UCH-1 (cell line): ENCODE results near the genes CST8, CST4 and ABHD12.

DNA sequence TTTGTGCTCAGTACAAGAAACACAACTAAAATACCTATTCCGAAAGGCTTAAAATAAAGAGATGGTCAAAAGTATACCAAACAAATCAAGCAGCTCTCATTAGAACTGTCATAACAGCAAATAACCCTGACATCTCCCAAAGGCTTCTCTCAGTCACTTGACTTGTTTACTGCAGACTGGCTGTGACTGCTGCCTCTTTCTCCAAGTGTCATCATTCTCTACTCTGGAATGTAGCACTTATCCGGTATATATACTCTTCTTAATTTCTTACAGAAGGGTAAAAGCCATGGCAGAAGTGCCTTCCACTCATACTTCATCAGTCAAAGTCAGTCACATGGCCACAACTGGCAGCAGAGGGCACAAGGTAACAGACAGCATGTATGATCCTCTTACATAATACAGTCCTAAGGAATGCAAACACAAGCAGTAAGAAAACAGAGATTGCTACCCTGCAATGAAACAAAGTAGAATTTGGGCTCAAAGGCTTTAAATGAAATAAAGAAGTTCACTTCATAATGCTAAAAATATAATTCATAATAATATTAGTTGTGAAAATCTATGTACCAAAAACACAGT lies 9.3 kb downstream of the NAPB start:
- RRBS: no CpG with 5 or more reads among the region's 2 CpGs

- RRBS: no CpG with 5 or more reads among the region's 7 CpGs
Observed at GRCh38 chr20:23452930-23453288, 233 bp upstream of the CST11 start.

GRCh38 chr20:23491017-23491237 lies at the start of gene CST8:
Gene CST8 (plus strand): TSS chr20:23491117.
- RRBS: no CpG with 5 or more reads among the region's 3 CpGs

DNA sequence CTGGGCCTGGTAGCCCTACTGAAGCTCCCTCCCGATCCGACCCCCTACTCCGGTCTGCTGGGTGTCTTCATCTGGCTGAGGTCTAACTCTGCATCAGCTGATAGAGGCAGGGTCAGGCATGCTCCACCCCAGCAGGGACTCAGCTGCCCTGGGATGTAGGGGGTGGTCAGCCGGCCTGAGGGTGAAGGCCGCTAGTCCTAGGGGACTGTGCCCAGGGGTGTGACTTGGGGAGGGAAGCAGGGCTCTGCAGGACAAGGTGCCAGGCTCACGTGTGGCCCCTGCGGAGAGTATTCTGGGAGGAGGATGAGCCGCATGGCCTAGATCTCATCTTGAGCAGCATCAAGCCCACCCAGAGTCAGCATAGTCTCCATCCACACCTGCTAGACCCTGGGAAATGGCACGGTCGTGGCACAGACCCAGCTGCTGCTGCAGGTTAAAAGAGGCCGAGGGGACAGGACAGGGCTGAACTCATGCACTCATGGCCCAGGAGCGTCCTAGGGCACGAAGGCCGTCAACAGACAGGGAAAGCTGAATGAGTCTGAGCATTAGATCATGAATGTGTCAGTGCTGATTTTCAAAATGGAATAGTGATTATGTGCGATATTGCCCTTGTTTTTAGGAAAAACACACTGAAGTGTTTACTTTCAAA lies 1.3 kb downstream of the CST3 start:
- RRBS: no CpG with 5 or more reads among the region's 15 CpGs

GRCh38 chr20:23660202-23660752 lies 22.5 kb upstream of the CST3 start:
- RRBS: no CpG with 5 or more reads among the region's 7 CpGs

DNA sequence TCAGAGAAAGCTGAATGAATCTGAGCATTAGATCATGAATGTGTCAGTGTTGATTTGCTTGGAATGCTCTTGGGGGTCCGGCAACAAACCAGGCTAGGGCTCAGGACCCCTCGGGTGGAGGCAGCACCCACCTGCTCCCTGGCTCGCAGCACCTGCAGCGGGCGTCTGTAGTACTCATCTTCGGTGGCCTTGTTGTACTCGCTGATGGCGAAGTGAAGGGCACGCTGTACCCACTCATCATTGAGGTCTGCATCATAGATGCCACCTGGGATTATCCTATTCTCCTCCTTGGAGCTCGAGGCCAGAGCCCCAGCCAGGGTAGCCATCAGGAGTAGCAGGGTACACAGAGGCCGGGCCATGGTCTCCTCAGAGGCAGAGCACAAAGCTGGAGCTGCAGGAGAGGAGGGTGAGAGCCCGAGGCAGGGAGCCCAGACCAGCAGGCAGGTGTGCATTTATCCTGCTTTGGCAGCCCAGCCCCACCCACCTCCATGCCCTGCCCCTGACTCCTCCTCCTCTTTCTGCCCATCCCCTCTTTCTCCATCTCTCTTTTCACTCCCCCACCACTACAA lies at the start of gene CST4:
Gene CST4, minus strand, starts transcription at position 428 of the 569 bp plus-strand sequence.
- RRBS: no CpG with 5 or more reads among the region's 12 CpGs

GRCh38 chr20:23756769-23757149 lies 6.0 kb upstream of the CST1 start:
- RRBS: no CpG with 5 or more reads among the region's 3 CpGs

- RRBS: no CpG with 5 or more reads among the region's 3 CpGs
Observed at GRCh38 chr20:23873322-23874073, 6.0 kb downstream of the CST5 start.

GRCh38 chr20:24432123-24432447 lies 37.3 kb upstream of the SYNDIG1 start:
- RRBS: no CpG with 5 or more reads among the region's 2 CpGs

DNA sequence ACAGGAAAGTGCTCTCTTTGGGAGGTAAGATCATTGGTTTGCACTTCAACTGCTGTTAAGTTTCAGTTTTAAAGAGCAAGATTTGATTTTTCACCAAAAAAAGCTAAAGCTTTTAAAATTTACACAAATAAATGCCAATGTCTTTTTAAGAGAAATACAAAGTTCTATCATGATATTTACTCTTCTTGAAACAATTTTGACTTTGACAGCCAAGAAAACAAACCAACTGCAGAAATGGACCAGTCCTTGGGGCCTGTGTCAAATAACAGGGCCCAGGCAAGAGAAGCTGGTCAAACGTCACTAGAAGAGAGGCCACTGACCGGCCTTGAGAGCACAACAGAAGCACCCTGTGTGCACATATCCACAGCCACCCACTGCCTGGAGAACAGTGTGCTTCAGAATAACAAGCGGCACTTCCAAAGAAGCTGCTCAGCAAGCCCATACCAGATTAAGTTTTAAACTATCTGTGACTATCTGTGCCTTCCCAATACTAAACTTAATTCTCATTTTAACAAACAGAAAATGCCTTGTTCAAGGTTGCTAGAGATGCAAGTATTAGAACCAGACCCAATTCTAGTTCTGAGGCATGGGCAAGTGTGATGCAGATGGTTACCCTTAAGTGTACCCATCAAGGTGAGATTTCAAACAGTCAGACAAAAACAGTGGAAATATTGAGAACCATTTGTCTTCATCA lies 14.7 kb downstream of the APMAP start:
- RRBS: no CpG with 5 or more reads among the region's 3 CpGs

DNA sequence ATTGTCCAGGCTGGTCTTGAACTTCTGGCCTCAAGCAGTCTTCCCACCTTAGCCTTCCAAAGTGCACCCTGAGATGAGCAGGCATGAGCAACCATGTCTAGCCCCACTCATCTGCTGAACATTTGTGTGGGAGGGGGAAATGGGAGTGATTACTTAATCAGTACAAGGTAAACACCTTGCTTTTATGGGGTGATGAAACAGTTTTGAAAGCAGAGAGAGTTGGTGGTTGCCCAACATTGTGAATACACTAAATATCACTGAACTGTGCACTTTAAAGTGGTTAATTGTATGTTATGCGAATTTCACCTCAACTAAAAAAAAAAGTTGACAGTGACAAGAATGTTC lies 5.3 kb downstream of the APMAP start:
- RRBS: no CpG with 5 or more reads among the region's 1 CpG

DNA sequence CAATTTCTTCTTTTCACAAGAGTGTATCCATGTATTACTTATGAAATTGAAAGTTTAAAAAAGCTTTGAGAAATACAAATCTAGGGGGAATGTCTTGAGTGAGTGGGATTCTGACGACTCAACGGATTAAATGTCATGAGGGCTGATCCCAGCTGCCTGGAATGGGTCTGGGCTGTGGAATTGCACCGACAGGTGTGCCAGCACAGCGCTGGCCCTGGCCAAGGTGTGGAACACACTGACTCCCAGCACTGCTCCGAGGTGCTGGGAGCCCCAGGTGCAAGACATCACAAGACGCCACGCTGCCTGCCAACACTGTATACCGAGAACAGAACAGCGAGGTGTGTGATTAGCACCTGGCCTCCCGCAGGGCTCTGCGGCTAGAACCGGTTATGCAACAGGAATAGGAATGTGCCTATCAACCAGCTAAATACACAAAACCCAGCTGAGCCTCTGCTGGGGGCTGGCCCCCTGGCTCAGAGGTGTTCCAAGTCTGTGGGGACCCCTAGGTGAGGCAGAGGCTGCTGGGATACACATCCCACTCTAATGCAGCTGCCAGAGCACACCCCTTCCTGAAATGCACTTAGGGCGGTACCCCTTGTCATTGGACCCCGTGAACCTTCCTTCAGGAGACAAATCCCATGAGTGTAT lies 24.8 kb upstream of the APMAP start:
- RRBS: no CpG with 5 or more reads among the region's 14 CpGs

GRCh38 chr20:25032050-25033419 lies 25.4 kb downstream of the ACSS1 start:
- RRBS: 80% methylated on average over 1 of the region's 46 CpGs

GRCh38 chr20:25296736-25297859 lies 49.2 kb downstream of the PYGB start:
- RRBS: no CpG with 5 or more reads among the region's 14 CpGs

- RRBS: no CpG with 5 or more reads among the region's 11 CpGs
Observed at GRCh38 chr20:25309278-25309890, 61.5 kb downstream of the PYGB start.

DNA sequence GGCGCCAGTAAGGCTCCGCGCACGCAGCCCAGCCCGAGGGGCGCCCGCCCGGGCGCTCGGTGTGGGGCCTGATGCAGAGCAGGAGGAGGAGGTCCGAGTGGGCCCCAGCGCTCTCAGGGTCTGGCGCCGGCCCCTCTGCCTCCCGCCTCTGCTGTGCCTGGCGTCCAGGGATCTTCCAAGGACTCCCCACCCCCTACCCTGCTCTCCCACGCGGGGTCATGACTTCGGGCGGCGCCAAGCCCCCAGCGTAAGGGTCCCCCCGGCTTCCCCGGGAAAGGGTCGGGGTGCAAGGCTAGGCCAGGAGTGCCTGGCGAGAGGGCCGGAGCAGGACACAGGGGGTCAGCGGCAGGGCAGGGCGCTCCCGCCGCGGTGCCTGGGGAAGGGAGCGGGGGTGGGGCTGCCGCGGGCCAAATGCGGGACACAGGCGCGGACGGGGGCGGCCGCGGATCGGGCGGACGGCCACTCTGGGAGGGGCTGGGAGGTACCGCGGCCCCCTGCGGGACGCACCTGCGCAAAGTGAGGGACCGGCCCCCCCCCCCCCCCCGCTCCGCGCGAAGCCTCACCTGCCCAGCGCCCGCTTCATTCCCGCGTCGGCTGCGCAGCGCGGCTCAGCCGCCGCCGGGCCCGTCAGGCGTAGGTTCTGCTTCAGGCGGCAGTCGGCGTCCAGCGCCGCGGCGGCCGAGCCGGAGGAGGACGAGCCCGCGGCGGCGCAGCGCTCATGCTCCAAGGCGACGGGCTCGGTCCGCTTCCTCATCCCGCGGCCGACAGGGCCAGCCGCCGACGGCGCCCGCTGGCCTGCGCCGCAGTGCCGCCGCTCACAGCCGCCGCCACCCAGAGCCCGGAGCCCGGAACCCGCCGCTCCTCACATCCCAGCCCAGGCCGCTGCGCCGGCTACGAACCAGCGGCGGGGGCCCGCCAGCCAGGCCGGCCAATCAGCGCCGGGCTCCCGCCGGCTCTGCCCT lies at the start of gene ABHD12:
Gene ABHD12, minus strand, starts transcription at position 886 of the 962 bp plus-strand sequence.
- RRBS: 5% methylated on average over 41 of the region's 117 CpGs

DNA sequence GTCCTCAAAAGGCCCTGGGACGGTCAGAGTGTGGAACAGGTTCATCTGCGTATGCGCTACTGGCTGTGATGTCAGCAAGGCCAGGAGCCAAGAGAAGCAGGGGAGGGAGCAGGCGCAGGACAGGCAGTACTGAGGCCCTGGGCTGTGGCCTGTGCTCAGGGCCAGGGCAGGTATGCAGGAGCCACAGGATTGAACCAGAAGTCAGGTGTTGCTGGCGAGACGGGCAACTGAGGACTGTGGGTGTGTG lies 46.7 kb downstream of the GINS1 start:
- RRBS: no CpG with 5 or more reads among the region's 6 CpGs

- RRBS: no CpG with 5 or more reads among the region's 9 CpGs
Observed at GRCh38 chr20:25461258-25461678, 53.8 kb downstream of the GINS1 start.

DNA sequence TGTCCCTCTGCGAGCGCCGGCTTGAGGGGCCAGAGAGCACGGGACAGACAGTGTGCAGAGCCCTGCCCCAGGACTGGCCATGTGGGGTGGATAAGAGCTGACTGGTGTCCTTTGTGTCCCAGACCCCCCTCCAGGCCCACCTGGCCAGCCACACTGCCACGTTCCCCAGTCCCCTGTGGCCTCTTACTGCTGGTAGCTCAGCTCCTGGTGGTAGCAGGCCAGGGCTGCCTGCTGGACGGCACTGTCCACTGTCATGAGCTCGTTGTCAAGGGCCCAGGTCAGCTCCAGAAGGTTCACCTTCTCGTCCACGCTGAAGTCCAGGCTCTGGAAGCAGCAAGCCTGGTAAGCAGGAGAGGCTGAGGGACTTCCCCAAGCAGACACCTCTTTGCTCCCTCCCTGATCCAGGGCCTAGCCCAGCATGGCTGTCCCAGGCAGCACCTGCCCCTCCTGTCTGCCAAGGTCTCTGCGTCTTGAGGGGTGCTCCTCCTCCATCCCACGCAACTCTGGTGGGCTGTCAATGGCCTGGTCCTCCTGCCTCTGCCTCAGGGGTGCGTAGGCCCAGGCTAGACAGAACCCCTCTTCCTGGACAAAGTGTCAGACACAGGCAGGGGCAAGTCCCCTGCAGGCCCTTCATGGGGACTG lies 87.2 kb downstream of the NINL start:
- RRBS: no CpG with 5 or more reads among the region's 12 CpGs

DNA sequence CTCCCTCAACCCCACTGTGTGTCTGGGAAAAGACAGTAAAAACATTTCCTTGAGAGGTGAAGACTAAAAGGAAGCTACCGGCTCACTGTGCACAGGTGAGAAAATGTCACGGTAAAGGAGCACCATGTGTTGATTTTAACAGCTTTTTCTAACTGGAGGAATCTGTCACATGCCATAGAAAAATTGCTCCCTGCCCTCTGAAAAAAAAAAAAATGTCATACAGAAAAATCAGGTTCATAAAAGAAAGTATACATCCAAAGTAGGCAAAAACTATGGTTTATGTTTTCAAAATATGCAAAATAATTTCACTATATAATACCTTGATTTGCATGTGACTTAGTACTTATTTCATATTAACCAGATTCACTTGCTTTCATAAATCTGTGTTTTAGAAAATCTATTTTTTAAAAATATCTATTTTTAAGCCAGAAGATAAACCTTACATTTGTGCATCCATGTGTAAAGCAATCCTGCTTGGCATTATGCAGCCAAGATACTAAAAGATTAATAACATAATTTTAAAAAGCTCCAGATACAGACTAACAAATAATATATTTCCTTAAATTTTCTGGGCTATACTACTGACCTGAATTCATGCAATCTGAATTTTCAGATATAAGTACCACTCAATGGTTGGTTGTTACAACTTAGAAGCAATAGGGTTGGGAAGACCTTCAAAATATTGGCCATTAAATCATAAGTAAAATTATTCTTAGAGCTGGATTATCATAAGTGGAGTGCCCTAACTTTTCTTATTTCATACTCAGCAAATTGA lies 8.5 kb downstream of the NANP start:
- RRBS: no CpG with 5 or more reads among the region's 2 CpGs